Myometrial cell (primary cell): ENCODE measurements around the genes MYO1D and ASIC2.

DNA sequence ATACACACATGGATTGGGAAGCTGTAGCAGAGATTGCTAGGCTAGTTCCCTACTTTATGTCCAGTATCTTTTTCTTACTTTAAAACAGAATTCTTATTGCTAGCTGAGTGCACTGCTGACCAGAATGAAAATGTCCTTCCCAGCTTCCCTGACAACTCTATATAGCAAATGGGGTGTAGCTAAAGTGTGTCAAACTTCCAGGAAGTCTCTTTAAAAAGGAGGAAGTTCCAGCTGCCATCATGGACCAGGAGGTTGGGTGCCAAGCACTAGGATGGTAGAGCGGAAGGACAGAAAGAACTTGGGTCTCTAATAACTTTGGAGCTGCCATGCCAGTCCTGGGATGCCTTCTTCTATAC lies 140.8 kb downstream of the MYO1D start:
- RAMPAGE, long total RNA, result no peak

DNA sequence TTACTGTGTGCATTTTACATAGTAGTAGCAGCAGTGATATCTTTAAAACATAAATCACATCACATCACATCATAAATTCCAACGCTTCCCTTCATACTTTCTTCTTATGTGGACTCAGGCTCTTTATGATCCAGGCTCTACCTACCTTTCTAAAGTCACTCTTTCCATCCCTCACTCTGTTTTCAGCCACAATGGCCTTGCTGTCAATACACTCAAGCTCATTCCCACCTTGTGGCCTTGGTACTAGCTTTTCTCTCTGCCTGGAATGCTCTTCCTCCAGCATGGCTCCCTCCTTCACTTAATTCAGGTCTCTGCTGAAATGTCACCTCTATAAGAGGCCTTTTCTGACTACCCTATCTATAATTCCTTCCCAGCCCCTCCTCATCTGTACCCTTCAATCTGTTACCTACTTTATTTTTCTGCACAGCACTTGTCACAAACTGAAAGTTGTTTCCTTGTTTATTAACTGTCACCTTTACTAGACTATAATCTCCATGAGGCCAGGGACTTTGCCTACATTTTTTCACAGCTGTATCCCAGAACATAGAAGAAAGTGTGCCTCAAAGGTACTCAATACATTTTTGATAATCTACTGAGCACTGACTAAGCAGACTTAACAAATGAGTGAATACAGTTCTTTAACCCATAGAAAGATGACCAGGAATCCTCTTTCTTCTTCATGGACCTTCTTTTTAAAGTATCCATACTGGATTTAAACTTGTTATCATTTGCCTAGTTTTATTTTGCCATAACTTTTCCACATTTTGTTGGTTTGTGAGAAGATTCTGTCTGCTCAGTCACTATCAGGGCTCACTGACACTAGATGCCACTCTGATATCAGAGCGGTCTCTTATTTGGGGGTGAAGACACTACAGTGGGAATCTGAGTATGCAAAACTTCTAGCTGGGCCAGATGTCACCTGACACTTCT lies 132.7 kb downstream of the MYO1D start:
- RAMPAGE, long total RNA, result no peak

DNA sequence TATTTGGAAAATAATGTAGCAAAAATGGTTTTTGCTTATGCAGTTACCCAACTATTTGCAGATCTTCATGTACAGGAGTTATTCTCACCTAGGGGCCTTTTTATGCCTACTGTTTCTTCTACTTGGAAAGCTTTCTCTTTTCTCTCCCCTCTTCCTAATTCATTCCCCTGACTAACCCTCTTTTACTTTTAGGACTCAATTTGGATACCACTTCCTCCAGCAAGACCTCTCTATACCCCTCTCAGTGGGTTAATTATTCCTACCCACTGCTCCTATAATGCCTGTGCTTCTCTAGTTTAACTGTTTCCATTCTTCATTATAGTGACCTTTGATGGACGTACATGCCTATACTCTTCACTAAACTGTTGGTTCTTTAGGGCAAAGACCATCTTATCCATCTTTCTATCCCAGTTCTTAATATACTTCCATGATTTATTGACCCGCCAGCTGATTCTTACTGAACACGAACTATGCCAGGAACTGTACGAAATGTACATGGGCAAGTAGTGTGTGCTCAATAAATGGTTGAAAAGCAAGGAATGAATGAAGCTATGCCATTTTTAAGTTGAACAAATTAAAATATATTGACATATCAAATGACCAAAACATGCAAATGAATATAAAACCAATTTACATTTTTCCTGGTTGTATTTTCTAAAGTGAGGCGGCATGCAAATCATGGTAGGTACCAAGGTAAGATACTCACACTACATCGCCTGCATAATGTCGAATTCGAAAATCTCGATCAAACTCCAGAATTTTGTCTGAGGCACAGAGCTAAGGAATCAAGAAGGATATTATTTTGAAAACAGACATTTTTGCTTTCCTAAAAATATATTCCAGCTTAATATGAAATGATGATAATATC lies 128.5 kb downstream of the MYO1D start:
- RAMPAGE, long total RNA, result no peak

GRCh38 chr17:32854734-32855444 lies 22.0 kb downstream of the MYO1D start:
- RAMPAGE, long total RNA, result no peak

GRCh38 chr17:32876560-32877525 lies at the start of gene MYO1D:
TSS of gene MYO1D (minus strand) at chr17:32877124.
- RAMPAGE, long total RNA, result no peak

- RAMPAGE, long total RNA, result no peak
Observed at GRCh38 chr17:32909815-32910376, 18.1 kb upstream of the TMEM98 start.

- RAMPAGE, long total RNA, result no peak
Observed at GRCh38 chr17:32954499-32955069, 26.6 kb downstream of the TMEM98 start.

DNA sequence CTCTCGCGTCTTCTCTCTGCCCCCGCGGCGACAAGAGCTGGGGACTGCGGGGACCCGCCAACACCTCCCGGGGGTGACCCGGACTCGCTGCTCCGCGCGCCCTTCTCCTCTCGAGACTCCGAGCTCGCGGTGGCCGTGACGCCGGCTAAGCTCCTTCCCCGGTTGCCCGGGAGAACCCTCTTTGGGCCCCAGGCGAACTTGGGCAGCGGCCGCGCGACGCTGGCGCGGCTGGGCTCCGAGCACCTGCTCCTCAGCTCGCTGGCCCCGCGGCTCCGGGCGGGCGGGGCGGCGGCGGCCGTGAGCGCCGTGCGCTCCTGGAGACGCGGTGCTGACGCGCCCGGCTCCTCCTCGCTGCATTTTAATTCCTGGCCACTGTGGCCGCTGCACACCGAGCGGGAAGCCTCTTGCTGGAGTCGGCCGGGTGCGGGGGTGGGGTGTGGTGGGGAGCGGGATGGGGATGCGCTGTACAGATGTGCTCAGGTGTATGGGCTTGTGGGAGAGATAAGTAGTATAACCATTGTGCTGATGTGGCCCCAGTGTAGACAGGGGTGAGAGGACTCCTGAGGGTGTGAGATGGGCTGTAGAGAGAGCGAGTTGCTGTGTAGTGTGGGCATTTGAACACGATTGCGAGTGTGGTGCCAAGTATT lies at the start of gene ASIC2:
TSS of gene ASIC2 (minus strand) at position 274 of the 647 bp plus-strand sequence.
- RAMPAGE, long total RNA, result no peak

- RAMPAGE, long total RNA, result no peak
Observed at GRCh38 chr17:33413944-33414416, 120.9 kb upstream of the ASIC2 start.

DNA sequence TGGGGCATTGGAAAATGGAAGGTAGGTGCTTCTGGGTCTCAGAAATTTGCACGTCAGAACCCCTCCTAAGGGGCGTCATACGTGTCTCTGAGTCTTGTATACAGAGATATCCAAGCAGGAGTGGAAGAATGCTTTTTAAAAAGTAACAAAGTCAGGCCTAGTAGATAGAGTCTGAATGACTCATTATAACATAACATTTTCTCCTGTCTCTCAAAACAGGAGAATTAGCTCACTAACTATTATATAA lies 86.2 kb upstream of the CCL2 start:
- RAMPAGE, long total RNA, result no peak

DNA sequence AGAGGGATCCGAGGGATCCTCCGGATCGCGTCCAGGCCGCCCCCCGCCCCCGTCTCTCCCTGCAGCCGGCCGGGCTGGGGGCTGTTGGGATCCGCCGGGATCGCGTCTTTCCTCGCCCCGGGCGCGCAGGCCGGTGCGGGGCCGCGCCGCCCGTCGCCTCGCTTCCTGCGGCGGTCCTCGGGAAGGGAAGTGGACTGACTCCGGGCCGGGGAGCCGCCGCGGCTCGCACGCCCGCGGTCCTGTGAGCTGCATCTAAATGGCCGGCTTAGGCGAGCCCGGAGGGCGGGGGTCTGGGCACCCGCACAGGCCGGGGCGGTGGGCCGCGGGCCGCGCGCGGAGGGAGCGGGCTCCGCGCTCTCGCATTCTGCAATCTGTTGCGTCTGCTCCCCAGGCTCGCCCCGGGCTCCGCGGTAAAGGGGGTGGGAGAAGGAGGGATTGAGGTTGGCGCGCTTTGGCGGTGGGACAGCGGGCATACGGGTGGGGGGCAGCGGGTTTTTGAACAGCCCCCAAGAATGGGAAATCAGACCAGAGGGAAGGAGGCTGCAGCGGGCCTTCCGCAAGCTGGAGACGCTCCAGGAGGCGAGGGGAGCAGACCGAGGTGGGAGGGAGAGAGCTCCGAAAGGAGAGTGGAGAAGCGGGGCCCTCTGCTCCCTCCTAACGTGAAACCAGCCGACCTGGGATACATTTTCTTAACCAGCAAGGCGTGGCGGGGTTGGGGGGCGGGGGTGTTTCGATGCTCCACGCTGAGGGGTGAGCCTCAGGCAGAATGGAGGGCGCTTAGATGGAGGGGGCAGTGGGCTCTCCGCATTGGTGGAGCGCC lies 2.3 kb downstream of the TMEM132E start:
- RAMPAGE, long total RNA, result no peak

- RAMPAGE, long total RNA, result no peak
Observed at GRCh38 chr17:34982827-34983672, 2.7 kb downstream of the LIG3 start.

- RAMPAGE, long total RNA, result no peak
Observed at GRCh38 chr17:35005242-35006304, 25.3 kb downstream of the LIG3 start.

DNA sequence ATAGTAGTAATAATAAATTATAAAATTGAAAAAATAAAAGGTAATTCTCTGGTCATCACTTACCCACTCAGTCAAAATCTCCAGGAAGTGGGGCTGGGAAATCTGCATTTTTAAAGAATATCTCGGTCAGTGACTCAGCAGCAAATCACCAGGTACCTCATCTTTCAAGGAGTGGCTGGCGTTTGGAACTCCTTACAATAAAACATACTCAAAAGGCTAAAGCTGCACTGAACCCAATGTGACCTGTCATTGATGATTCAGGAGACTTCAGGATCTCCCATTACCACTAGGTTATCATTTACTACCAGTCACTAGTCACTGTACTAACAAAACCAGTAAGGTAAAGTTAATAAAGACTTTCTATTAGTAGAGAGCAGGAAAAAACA lies 21.5 kb upstream of the RFFL start:
- RAMPAGE, long total RNA, result no peak

DNA sequence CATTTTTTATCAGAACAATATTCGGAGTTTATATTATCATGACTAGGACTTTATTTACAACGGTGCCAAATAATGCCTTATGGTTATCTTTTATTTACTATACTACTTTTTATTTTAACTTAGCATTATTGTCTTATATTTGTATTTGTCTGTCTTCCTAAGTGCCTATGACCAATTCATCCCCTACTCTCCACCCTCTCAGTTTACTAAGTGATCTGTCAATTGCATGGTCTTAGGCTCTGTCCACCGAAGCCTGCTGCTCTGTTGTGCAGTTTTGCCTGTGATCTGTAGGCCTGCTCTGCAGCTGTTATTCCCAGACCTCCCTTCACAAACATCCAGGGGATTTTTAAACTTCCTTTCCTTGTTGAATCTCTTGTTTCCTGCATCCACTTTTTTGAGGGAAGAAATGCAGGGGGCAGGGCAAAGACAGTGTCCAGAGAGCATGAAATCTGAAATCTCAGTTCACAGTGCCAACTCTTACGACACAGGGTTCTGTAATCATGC lies 11.2 kb downstream of the SLFN5 start:
- RAMPAGE, long total RNA, result no peak

- RAMPAGE, long total RNA, result no peak
Observed at GRCh38 chr17:35433387-35433563, 975 bp upstream of the SLFN12 start.

GRCh38 chr17:35447374-35448114 lies 1.0 kb downstream of the SLFN13 start:
- RAMPAGE, long total RNA, result no peak

DNA sequence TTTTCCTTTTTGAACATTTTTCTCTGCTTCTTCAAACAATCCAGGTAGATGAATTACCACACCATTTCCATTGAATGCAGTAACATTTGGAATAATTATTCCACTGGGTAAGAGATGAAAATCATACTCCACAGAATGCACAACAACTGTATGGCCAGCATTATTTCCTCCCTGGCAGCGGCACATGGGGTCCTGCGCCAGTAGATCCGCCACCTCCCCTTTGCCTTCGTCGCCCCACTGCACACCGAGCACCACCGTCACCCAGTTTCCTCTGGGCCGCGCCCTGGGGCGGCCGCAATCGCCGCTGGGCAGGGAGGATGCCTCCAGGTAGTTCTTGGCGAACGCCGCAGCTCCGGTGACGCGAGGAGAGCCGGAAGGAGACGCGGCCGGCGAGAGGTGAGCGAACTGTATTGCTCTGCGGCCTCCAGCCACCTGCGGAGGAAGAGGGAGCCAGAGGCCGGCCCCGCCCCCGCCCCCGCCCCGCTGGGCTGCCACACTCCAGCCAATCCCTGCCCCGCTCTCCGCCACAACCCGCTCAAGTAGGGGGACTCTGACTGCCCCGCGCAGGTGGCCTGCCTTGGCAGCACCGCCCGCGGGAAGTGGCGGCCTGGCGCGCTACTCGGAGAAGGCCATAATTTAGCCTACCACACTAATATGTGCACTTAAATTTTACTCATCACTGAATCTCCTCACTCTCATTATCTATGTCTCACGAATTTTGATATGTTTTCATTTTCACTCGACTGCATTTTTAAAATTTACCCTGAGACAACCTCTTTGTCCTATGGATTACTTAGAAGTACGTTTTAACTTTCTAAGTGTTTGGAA lies 11.9 kb upstream of the SLFN13 start:
- RAMPAGE, long total RNA, result no peak

GRCh38 chr17:35540559-35541544 lies 3.4 kb upstream of the SLFN12L start:
- RAMPAGE, long total RNA, result no peak

DNA sequence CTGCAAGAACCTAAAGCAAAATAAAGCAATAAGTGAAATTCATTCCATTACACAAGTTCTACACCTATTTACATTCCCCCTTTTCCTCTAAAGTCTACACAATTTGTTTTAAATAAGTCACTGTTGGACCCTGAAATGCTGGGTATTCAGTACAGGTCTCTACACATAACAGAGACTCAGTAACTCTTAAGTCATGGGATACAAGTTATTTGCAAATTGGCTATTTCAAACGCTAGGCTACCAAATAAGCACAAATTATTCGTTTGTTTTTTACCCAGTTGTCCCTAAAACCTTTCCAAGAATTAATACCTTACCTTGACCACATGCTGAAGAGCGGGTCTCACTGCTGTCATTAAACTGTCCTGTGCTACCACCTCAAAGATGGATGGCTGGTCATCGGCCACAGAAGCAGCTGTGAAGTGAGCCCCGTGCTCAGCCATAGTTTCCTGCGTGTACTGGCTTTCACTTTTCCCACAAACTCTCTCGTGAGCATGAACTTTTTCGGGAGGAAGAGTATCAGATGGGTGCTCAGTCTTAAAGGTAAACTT lies 715 bp downstream of the PEX12 start:
- RAMPAGE, long total RNA, result no peak